Measurements from ENCODE around the genes NXPH1 and VWDE.

DNA sequence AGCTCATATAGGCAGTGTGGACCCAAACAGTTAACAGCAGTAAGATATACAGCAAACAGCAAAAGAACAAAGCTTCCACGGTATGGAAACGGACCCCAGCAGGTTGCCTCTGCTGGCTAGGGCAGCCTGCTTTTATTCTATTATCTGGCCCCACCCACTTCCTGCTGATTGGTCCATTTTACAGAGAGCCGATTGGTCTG lies 58.1 kb downstream of the COL28A1 start:
- PRO-cap: no peak
- RAMPAGE, long total RNA: no peak

DNA sequence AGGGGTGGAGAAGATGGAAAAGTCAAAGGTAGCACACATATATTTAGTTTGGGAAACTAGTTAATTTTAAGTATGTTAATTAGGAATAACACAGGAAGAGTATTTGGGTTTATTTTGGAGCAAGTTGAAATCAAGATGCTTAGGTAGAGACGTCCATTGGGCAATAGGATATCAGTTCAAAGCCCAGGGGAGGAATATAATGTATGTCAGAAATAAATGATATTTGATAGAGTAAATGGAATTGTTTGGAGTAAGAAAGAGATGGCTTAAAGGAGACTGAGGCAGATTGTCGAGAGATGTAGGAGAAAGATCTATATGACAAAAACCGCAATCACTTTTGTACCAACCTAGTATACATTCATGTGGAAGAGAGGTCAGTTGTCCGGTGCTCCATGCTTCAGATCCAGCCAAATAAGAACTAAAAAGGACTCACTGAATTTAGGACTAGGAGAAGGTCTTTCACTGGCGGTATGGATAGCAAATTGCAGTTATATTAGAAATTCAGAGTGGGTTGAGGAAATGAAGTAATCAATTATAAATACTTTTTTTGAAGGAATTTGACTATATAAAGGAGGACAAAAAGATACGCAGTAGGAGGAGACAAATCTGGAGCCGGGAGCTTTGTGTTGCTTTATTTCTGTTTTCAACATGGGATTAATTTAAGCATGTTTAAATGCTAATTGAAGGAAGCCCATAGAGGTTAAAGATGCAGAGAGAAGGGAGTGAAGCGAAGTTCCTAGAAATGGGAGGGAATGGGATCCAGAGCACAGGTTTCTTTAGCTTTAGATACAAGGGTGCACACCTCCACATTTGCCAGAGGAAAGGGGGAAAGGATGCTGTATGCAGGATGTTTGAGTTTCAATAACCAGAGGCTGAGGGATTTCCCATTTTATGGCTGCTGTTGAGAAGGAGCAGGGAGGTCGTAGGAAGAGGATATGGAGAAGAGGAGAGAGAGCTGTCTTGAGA lies 10.5 kb downstream of the MIOS start:
- PRO-cap: no peak
- RAMPAGE, long total RNA: no peak

DNA sequence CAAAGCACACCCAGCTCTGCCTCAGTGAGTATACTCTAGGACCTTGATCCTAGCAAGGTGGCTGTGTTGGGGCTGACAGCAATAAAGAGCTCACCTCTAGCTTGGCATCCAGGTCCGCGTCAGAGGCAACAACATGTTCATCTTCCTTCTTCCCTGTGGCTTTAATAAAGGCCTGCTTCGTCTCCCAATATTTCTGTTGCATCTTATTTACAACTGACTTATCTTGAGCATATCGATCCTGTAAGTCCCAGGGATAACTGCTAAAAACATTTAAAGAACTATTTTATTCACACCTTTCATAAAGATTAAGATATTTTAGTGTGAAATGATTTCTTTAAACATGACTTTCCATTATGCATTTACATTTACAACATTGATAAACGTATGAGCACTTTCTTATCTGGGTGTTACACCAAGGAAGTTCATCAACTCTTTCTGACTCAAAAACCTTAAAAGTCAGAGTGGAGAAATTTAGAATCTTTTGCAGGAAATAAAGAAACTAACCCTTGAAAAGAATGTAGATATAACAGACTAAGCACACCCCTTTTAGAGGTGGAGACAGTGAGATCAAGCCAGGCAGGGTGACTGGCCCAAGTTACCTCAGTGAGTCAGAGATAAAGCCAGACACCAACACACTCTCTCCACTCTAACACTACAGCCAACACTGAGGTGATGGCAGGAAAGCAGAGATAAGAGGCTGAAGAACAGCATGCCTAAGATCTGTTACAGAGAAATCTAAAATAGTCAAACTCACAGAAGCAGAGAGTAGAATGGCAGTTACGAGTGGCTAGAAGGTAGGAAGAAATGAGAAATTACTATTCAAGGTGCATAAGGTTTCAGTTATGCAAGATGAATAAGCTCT lies 29.2 kb downstream of the ICA1 start:
- PRO-cap: no peak
- RAMPAGE, long total RNA: no peak

GRCh38 chr7:8433395-8433877 lies at the start of gene NXPH1:
Gene NXPH1 (plus strand): TSS chr7:8433609.
- PRO-cap: no peak
- RAMPAGE, long total RNA: no peak

- PRO-cap: no peak
- RAMPAGE, long total RNA: no peak
Observed at GRCh38 chr7:10121574-10122054, 818.3 kb downstream of the NDUFA4 start.

DNA sequence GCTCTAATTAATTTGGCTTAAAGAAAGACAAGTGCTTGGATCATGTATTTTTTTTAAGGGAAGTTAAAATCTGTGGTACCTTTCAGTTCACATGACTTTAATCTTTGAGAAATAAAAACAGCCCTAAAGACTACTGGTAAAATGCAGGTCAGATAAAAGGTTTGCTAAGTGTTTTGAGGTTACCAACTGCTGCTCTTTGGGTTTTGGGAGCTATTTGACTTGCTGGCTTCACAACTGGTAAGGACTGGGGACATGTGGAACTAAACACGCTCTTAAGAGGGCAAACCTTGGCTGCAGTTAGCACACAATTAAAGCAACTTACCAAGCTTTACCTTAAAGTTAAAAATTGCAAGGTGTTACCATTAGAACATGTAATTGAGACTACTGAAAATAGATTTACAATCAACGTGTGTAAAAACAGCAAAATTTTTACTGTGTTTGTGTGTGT lies 220.2 kb downstream of the PHF14 start:
- PRO-cap: no peak
- RAMPAGE, long total RNA: no peak

GRCh38 chr7:11230920-11231483 lies 257.3 kb downstream of the PHF14 start:
- PRO-cap: no peak
- RAMPAGE, long total RNA: no peak

- PRO-cap: no peak
- RAMPAGE, long total RNA: no peak
Observed at GRCh38 chr7:12216306-12216894, 5.3 kb downstream of the TMEM106B start.

GRCh38 chr7:12403149-12404156 lies at the start of gene VWDE:
Gene VWDE (minus strand): TSS chr7:12403865.
- PRO-cap: no peak
- RAMPAGE, long total RNA: no peak

- PRO-cap: no peak
- RAMPAGE, long total RNA: no peak
Observed at GRCh38 chr7:12496750-12497519, 7.3 kb upstream of the ENSG00000226690 start.

DNA sequence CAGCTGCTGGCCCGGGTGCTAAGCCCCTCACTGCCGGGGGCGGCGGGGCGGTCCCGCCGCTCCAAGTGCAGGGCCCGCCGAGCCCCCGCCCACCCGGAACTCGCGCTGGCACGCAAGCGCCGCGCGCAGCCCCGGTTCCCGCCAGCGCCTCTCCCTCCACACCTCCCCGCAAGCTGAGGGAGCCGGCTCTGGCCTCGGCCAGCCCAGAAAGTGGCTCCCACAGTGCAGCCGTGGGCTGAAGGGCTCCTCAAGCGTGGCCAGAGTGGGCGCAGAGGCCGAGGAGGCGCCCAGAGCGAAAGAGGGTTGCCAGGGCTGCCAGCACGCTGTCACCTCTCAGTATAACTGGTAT lies 14.2 kb upstream of the SCIN start:
- PRO-cap: no peak
- RAMPAGE, long total RNA: no peak

DNA sequence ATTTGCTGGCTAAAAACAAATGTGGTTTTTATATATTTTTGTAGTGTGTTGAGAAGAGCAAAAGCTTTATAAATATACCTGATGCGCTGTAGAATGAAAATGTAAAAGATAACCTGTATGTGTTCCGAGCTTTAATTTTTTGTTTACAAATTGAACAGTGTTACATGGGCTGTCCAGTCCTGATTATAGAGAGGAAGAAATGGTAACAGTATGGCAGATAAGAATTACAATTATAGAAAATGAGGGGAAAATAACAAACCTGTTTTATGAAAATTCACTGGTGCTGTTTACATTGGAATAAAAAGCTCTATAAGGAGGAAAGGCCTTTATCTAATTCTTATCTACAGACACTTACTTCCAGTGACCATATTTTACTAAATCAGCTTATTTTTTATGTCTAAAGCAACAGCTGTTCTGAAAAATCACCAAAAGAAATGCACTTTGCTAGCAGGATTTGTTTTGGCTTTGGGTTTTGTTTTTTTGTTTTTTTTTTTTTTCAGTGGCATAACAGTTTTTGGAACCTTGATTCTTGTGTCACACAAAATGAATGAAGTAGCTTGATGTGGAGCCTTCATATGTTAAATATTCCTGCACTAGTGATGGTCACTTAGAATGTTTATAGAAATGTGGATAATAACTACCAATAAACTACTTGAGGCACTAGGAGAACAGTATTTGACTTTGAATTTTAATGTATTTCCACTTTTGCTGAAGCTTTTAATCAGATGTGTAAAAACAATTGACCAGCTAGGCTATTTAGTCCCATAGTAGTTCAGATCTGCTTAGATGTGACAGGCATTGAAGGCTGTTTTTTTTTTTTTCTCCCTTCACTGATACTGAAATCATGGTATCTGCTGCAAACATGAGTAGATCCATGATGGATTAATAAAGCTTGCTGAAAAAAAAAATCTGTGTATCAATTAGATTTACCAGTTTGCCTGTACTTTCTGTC lies 2.7 kb downstream of the ARL4A start:
- PRO-cap: no peak
- RAMPAGE, long total RNA: no peak

GRCh38 chr7:12691625-12692413 lies 4.4 kb downstream of the ARL4A start:
- PRO-cap: no peak
- RAMPAGE, long total RNA: no peak

DNA sequence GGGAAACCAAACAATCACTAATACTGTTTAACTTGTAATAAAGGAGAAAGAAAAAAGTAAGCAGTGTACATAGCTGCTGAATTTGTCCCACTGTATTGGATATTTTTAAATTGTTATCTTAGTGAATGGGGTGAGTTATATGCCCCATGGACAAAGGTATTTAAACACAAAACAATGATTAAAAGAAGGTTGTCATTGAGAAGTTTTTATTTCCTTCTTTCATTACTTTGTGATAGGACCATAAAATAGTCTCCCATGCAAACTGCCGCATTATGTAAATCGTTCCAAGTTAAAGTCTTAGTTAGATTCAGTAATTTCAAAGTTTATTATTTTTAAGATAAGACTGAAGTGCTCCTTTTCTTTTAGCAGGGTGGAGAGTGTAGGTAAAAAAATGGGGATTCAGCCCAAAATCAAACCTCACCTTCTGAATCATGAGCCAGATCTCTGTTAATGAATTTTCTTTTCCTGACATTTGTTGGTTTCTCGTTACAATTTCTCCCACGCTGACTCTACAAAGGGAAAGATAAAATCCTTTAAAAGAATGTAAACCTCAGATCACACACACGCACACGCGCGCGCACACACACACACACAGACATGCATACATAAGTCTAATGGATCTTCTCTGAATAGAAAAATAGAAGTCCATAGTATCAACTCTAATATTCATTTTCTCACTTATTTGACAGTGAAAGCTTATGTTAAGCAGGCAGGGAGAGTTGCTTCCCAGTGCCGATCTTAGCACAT lies 1.6 kb downstream of the ETV1 start:
- PRO-cap: no peak
- RAMPAGE, long total RNA: no peak

- PRO-cap: no peak
- RAMPAGE, long total RNA: no peak
Observed at GRCh38 chr7:14278636-14279214, 289.3 kb upstream of the ETV1 start.

DNA sequence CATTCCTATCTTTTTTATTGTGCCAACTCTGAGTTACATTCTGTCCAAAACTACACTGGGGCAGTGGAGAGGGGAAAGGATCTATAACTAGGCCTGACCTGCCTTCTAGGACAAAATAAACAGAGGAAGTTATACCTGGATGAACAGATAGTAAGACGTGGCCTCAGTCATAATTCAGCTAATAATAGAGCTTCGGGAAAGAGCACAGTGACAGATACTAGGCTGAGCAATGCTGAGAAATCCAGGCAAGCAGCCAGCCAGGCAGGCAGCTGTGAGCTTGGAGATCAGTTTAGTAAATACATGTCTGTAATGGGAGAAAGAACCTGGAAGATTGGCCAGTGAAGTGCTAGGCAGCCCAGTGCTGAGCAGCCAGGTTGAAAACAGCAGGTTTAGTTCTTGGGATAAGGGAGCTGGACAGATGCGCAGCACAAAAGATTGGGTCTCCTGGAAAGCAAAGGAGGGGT lies 141.0 kb downstream of the DGKB start:
- PRO-cap: no peak
- RAMPAGE, long total RNA: no peak

DNA sequence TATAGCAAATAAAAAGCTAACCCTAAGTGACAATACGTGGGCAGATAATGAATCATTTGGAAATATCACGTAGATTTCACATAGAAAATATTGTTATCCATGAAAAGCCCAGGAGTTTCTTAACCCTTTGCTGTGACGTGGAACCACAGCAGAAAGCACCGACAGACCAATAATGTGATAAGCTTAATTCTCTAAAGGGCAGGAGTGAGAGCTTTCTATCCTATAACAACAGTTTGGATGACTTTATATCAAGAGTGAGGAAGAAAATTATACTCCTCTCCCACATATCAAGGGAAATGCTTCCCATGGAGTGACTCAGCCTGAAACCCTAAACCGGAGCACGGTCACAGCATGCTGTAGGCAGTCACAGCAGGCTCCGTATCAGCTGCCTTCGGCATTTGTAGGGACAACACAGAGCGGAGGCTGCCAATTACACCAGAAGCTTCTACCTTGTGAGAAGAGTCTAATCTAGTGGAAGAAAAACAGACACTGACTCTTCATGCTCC lies 66.1 kb downstream of the DGKB start:
- PRO-cap: no peak
- RAMPAGE, long total RNA: no peak

DNA sequence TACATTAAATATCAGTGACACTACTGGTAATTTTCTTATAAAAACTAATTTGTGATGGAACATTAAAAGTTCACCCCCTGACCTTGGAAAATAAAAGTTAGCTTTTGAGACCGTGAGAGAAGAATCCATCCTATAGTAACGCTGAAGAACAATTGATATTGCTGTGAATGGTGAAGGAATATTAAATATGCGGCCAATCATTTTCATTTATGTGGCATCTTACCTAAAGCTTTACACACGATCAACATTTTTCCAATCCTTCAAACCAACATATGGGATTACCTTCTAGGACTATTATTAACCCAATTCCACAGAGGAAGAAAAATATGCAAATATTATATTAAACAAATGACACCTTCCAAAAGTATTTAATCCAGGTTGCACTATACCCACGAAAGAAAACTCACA lies 2.1 kb downstream of the MEOX2 start:
- PRO-cap: no peak
- RAMPAGE, long total RNA: no peak

DNA sequence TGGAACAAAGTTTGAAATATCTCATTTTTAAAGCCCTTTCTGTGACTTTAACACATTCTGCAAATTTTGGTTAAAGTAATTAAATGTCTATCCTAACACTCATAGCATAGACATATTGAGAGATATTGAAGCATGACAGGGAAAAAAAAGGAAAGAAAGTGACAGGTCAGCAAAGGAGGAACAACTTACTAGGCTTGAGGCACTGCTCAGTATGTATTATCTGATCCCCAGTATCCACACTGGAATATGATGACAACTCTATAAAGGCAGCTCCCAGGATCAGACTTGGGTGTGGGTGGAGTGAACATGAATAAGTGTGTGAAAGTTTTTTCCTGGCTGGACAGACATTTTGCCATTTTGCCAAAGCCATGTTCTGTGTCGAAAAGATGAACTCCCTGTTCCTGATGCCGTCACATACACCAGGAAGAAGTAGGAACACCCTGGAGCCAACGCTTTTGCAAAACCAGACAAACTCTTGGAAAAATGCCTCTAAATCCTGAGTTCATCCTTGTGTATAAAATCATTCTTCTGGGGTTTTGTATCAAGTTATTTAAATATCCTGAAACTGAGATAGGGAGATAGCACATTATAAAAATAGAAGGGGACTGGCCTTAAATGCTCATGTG lies 143.2 kb upstream of the MEOX2 start:
- PRO-cap: no peak
- RAMPAGE, long total RNA: no peak

- PRO-cap: unidirectional peak, minus-strand start at chr7:16646928
- RAMPAGE, long total RNA: no peak
Observed at GRCh38 chr7:16646832-16647309, 890 bp downstream of the BZW2 start.